Endodermal cell (in vitro differentiated cells): Measurements from ENCODE around the genes HTATIP2, LUZP2, ANO3 and BDNF.

- PRO-cap, result no peak
Measured at GRCh38 chr11:19680117-19680840, 32.4 kb upstream of the NAV2 start.

- PRO-cap, result no peak
Measured at GRCh38 chr11:19714269-19715376, 2.0 kb downstream of the NAV2 start.

DNA sequence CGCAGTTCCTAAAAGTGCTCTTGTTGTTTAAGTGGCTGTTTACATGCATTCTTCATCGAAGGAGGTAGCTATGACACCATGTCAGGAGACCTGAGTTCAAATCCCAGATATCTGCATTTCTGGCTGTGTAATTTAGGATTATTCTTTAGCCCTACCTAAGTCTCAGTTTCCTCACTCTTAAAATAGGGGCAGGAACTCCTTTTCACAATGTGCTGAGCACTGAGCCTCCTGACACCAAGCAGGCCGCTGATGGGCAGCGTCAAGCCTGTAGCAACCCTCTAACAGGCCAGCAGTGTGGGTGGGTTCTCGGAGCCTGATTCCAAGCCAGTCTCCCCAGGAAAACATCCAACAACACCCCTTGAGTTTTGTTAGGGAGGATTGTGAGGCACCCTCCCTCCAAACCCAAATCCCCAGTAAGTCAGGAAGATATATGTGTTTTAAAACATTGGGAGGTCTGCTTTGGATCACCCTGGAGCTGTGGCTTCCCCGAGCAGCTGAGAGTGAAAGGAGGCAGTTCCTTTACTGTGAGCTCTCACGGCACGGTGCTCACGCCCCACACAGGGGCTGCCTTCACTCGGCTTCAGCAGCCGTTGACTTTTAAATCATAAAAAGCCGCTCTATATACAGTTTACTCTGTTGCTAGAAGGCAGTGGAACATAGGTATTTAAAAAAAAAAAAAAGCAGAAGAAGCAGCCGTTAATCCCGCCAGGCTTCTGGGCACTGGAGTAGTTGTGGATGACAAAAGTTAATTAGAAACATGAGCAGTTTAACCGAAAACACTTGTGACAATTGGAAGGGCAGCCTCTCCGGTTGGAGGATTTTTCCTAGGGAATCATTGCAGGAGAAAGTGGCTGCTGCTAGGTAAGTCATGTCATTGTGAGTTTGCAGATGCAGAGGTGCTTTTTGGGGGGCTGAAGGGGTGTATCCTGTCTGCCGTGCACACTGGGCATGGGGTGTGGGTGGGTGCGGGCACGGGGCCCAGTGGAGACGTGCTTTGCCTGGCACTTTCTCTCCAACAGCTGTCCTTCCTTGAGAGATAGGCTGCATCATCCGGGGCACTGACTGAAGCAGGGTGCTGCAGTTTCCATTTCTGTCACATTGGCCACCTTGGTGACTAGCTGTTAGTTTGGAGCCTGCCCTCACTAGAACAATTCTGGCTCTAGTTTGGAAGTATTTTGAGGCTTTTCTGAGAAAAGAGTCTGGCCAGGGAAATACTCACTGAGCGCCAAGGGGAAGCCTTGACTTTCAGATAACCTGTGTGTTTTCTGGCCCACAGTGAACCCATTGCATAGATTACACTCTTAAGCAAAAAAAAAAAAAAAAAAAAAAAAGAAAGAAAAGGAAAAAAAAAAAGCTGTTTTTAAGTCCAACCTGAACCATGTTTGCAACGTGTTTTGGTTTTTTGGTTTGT is 218.8 kb downstream of the NAV2 start:
- PRO-cap, result no peak

GRCh38 chr11:20022668-20023475 is 137.4 kb downstream of the DBX1 start:
- PRO-cap, result unidirectional peak, plus-strand start at chr11:20022973; bidirectional peak, plus-strand start at chr11:20023209, minus-strand start at chr11:20023211

GRCh38 chr11:20024034-20024929 is 136.0 kb downstream of the DBX1 start:
- PRO-cap, result no peak

- PRO-cap, result bidirectional peak, plus-strand start at chr11:20363792, minus-strand start at chr11:20363661; bidirectional peak, plus-strand start at chr11:20364156, minus-strand start at chr11:20364049
Measured at GRCh38 chr11:20363423-20364730, at the start of gene HTATIP2. TSS of gene HTATIP2 (plus strand) at chr11:20363714.

GRCh38 chr11:24496509-24497391 is at the start of gene LUZP2:
TSS of gene LUZP2 (plus strand) at chr11:24497053.
- PRO-cap, result bidirectional peak, plus-strand start at chr11:24496896, minus-strand start at chr11:24496760; bidirectional peak, plus-strand start at chr11:24497047, minus-strand start at chr11:24496978

DNA sequence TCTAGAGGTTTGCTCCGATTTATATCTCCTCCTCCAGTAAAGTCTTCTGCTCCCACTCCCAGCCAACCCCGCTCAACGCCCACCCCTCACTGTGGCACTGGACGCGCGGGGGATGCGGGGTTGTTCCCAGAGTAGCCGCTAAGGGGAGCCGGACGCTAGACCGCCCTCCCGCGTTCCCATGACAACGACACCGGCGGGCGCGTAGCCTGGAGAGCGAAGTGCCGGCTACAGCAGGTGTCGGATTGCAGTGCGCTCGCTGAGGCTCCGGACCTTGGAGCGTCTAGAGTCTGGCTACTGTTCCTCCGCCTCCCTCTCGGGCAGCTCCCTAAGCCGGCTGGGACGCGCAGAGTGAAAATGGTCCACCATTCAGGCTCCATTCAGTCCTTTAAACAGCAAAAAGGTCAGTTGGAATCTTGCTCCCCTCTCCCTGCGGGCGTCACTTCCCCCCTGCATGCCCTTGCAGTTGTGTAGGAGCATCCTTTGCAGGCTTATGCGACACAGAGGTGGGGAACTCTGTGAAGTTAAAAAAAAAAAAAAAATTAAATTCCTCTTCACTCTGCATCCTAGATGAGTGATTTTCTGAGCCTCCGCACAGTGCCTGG is at the start of gene ANO3:
Gene ANO3 (plus strand): TSS at position 209 of the 602 bp plus-strand sequence.
- PRO-cap, result no peak

- PRO-cap, result unidirectional peak, plus-strand start at chr11:26523245
Measured at GRCh38 chr11:26522987-26523493, 49.0 kb downstream of the MUC15 start.

GRCh38 chr11:26992406-26992853 is 1.5 kb upstream of the FIBIN start:
- PRO-cap, result no peak

- PRO-cap, result no peak
Measured at GRCh38 chr11:27233515-27234703, 129.1 kb downstream of the CCDC34 start.

DNA sequence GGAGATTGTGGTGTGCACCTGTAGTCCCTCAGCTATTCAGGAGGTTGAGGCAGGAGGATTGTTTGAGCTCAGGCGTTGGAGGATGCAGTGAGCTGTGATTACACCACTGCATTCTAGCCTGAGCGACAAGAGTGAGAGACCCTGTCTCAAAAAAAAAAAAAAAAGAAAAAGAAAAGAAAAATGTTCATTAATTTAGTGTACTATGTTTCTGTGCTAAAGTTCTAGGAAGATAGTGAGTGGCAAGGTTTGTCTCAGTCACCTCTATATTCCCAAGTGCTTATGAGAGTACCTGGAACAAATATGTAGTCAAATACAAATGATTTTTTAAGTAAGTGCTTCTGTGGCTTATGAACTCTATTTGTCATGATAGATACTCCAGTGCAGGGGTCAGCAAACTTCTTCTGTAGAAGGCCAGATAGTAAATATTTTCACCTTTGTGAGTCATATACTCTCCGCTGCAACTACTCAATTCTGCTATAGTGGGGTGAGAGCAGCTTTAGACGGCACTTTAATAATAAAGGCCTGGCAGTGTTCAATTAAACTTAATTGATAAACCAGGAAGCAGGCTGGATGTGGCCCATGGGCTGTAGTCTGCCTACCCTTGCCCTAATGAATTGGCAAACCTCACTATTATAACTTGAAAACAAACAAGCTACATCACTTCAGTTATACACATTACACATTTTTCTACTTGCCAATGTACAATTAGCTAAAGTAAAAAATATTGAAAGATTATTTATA is 12.3 kb upstream of the CCDC34 start:
- PRO-cap, result no peak

GRCh38 chr11:27379213-27380558 is 16.7 kb upstream of the CCDC34 start:
- PRO-cap, result no peak

GRCh38 chr11:27385163-27385844 is 22.3 kb upstream of the CCDC34 start:
- PRO-cap, result no peak

DNA sequence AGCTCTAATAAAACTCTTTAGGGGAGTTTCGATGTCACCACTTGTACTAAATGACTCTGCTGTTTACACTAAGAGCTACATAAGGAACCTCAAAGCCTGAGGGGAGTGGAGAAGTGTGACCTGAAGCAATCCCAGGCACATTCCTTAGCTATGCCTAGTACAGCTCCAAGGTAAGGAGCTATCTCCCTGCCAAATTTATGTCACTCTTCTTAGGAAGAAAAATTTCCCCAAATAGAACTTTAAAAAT is 8.2 kb downstream of the LGR4 start:
- PRO-cap, result no peak

DNA sequence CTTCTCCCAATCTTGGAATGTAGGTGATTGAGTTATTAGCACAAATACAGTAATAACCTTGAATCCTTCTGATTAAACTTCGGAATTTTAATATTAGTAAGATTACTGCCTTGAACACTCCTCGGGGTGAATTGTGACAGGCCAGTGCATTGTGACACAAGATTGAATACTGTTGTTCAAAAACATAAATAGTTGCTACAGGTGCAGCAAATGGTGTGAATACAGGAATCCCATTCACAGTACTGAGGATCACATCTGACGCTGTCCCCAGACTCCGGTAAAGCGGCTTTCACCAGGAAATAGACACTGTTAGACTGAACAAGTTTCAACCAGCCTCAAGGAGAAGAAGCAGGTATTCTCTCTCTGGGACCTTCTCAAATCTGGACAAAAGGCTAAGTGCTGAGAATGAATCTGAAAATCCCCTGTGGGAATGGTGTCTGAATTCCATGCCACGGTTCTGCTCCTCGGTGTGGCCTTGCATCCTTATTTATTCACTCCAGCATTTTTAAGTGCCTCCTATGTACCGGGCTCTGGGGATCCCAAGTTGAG is 3.6 kb downstream of the LGR4 start:
- PRO-cap, result no peak

DNA sequence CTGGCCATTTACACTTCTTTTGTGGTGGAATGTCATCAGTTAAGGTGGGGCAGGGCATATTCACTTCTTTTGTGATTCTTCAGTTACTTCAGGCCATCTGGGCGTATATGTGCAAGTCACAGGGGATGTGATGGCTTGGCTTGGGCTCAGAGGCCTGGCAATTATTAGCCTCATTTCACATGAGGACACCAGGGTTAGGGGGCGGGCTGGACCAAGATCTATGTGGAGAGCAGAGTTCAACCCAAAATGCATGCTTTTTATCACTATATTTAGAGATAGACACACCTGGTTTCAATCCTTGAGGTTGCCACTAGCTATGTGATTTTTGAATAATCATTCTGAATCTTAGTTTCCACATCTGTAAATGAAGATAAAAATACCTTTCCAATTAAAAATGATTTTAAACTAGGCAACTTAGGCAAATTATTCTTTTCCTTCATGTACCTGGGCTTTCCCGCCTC is 65.5 kb downstream of the BDNF start:
- PRO-cap, result unidirectional peak, plus-strand start at position 174 of the sequence

DNA sequence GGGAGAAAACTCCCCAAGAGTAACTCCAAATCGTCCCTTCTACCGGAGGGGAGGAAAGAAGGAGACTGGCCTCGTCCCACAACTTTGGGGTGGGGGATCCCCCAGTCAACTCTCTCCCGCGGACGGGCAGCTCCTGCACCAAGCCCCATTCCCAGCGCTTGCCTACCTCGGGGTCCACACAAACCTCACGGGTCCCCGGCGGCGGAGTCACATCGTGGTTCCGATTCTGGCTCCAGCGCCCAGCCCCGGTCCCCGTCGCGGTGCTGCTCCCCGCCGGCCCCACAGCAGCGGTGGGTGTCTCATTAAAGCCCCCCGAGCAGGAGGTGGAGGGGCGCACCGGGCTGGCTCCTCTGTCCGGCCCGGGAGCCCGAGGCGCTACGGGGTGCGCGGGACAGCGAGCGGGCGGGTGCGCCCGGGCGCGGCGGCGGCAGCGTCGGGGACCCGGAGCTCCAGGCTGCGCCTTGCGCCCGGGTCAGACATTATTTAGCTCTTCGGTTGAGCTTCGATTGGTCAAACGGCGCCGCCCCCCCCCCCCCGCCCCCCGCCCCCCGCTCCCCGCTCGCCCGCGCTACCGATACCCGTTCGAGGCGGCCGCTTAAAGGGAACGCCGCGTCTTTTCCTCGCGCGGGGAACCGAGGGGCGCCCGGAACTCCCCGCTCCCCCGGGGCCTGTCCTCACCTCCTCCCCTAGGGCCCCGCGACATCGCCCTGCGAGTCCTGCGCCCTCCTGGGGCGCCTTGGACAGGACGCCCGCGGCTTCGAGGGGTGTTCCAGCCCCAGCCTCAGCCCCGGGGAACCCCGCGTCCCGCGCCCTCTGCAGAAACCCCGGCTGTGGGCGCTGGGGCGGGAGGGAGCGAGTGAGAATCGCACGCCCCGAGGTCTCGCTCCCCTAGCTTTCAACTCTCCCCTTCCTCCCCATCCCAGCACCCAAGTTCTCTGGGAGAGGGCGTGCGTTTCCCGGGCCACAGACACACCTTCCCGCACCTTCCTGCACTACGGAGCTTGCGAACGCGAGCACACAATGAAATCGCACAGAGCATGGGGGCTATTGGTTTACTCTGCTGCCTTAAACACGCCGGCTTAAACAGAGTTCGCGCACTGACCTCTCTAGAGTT is at the start of gene BDNF:
Gene BDNF (minus strand): TSS at position 458 of the 1,114 bp plus-strand sequence.
- PRO-cap, result no peak

GRCh38 chr11:28158717-28159701 is 50.8 kb downstream of the METTL15 start:
- PRO-cap, result no peak

- PRO-cap, result no peak
Measured at GRCh38 chr11:28245318-28245934, 137.2 kb downstream of the METTL15 start.